Penis (tissue), 1 donor: Measurements from ENCODE around the genes ZNF428, ZNF225 and ZNF112.

DNA sequence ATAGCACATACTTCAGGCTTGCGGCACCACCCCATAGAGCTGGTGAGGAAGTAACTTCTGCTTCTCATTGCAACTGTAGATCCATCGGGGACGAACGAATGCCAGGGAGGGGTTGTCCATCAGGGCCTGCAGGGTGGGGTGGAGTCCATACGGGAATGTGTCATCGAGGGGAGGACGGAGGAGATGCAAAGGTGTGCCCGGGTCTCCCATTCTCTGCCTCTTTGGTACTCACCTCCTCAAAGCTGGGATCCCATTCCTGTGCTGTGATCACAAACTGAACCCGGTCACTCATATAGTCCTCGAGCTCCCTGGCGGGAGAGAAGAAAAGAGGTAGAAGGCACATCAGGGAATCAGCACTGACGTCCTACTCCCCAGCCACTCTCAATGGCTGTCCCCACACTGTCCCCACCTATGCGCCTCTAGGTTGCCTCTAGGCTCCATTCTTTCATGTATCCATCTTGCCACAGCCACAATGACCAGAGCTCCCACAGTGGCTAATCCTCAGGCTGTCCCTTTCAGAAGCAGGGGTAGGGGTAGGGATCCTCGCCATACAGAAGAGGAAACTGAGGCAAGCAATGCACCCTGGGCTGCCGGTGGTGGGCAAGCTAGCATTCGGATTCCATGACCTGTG is 10.5 kb downstream of the ZNF575 start:
- PRO-cap, result no peak

DNA sequence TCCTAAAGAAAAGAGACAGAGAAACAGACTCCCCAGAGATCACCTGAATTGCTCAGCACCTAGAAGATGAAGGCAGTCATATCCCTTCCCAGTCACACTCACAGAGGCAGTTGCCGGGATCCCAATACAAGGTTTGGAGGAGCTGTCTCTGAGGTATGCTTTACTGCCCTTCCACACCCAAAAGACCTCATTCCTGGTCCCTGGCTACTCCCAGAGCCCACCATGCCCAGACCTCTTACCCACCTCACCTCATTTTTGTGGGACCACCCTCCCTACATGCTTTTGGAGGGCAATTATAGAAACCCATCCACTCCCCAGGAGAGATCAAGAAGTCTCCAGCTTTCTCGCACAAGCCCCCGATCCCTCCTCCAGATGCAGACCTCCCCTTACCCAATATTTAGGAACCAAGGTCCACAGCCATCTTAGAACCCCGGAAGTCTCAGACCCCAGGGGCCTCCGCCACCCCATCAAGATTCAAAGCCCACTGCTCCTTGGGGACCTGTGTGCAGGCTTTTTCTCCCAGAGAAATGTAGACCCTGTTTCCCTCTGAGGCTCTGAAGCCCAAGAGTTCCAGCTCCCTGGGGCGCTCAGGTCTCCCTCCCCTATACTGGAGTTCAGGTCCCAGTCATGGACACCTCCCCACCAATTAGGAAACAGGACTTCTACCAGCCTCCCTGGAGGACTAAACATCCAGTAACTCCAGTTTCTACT is 5.0 kb downstream of the IRGQ start:
- PRO-cap, result no peak

- PRO-cap, result no peak
Measured at GRCh38 chr19:43592020-43592548, 3.9 kb downstream of the IRGQ start.

- PRO-cap, result bidirectional peak, plus-strand start at chr19:43619453, minus-strand start at chr19:43619267; bidirectional peak, plus-strand start at chr19:43619537, minus-strand start at chr19:43619492; bidirectional peak, plus-strand start at chr19:43619720, minus-strand start at chr19:43619585
Measured at GRCh38 chr19:43618644-43619766, at the start of gene ZNF428. Gene ZNF428, minus strand, starts transcription at chr19:43619629.

GRCh38 chr19:43620160-43620537 is 720 bp upstream of the ZNF428 start:
- PRO-cap, result no peak

DNA sequence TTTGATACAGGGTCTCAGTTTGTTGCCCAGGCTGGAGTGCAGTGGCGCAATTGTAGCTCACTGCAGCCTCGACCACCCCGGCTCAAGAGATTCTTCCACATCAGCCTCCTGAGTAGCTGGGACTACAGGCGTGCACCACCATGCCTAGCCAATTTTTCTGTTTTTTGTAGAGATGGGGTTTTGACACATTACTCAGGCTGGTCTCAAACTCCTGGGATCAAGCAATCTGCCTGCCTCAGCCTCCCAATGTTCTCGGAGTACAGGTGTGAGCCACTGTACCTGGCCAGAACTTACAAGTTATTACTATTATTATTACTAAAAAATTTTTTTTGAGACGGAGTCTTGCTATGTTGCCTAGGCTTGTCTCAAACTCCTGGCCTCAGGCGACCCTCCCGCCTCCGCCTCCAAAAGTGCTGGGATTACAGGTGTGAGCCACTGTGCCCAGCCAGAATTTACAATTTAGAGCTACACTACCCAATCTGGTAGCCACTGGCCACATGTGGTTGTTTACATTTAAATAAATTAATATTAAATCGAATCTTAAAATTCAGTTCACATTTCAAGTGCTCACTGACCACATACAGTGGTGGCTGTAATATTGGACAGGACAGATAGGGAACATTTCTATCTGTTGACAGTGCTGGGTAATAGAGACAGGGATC is 13.1 kb upstream of the CADM4 start:
- PRO-cap, result no peak

DNA sequence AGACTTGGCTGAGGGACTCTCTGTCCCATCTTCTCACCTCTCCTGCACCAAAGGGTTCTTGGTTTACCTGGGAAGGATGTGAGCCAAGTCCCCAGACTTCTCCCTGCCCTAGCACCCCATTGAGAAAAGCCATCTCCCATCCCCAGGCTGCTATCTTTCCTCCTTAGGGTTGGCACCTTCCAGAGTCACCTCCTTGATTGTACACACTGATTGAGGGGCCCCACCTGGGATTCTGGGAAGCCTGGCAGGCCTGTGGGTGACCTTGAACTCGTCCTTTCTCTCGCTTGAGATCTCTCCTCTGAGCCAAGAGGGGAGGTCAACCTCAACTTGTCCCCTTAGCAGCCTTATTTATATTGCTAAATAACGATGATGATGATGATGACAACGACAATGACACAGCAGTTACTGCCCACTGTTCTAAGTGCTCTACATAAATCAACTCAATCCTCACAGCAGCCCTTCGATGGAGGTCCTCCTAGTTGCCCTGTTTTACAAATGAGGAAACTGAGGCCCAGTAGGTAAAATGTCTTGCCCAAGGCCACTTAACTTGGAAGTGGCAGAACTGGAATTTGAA is 13.2 kb upstream of the PLAUR start:
- PRO-cap, result no peak

DNA sequence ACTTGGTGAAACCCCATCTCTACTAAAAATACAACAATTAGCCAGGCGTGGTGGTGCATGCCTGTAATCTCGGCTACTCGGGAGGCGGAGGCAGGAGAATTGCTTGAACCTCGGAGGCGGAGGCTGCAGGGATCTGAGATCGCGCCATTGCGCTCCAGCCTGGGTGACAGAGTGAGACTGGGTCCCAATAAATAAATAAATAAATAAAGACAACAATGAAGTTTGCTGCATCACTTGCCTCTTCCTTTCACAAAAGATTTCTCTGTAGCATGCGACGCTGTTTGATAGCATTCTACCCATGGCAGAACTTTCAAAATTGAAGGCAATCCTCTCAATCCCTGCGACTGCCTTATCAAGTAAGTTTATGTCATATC is 4.9 kb upstream of the IRGC start:
- PRO-cap, result no peak

DNA sequence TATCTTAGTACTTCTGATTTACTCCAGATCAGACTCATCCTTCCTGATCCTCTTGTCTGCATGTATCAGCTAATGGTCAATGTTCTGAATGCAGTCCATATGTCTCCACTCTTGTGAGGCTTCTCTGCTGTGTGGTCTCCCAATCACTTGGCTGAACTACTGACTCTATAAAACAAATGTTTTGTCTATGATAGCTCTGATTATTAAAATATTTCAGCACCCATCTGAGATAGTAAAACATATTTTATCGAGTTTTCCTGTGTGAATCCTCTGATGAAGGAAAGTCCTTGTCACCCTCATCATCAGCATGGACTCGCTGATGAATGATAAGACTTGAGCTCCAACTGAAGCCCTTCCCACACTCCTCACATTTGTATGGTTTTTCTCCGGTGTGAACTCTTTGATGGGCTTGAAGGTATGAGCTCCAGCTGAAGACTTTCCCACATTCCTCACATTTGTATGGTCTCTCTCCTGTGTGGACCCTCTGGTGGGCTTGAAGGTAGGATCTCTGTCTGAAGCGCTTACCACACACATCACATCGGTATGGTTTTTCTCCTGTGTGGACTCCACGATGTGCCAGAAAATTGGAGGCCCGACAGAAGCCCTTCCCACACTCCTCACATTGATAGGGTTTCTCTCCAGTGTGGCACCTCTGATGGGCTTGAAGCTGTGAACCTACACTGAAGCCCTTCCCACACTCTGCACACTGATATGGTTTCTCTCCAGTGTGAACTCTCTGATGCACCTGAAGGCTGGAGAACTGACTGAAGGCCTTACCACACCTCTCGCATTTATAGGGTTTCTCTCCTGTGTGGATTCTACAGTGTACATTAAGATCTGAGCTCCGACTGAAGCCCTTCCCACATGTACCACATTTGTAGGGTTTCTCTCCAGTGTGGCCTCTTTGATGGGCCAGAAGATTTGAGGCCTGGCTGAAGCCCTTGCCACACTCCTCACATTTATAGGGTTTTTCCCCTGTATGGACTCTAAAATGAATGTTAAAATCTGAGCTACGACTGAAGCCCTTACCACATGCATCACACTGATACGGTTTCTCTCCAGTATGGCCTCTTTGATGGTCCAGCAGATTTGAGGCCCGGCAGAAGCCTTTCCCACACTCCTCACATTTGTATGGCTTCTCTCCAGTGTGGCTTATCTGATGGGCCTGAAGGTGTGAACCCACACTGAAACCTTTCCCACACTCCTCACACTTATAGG is 21.5 kb downstream of the ZNF45 start:
- PRO-cap, result no peak

- PRO-cap, result unidirectional peak, plus-strand start at chr19:44113391; unidirectional peak, plus-strand start at chr19:44113470; unidirectional peak, plus-strand start at chr19:44113539
Measured at GRCh38 chr19:44112732-44113904, at the start of gene ZNF225. Gene ZNF225, plus strand, starts transcription at chr19:44113399.

DNA sequence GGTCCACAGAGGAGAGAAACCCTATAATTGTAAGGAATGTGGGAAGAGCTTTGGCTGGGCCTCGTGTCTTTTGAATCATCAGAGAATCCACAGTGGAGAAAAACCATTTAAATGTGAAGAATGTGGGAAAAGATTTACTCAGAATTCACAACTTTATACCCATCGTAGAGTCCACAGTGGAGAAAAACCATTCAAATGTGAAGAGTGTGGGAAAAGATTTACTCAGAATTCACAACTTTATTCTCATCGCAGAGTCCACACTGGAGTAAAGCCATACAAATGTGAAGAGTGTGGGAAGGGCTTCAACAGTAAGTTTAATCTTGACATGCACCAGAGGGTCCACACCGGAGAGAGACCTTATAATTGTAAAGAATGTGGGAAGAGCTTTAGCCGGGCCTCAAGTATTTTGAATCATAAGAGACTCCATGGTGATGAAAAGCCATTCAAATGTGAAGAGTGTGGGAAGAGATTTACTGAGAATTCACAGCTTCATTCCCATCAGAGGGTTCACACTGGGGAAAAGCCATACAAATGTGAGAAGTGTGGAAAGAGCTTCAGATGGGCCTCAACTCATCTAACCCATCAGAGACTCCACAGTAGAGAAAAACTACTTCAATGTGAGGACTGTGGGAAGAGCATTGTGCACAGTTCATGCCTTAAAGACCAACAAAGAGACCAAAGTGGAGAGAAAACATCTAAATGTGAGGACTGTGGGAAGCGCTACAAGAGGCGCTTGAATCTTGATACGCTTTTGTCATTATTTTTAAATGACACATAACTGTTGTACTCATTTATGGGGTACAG is 9.2 kb upstream of the ZNF234 start:
- PRO-cap, result no peak

GRCh38 chr19:44165493-44165903 is 598 bp downstream of the ZNF226 start:
- PRO-cap, result no peak

- PRO-cap, result no peak
Measured at GRCh38 chr19:44176005-44176706, 11.3 kb downstream of the ZNF226 start.

DNA sequence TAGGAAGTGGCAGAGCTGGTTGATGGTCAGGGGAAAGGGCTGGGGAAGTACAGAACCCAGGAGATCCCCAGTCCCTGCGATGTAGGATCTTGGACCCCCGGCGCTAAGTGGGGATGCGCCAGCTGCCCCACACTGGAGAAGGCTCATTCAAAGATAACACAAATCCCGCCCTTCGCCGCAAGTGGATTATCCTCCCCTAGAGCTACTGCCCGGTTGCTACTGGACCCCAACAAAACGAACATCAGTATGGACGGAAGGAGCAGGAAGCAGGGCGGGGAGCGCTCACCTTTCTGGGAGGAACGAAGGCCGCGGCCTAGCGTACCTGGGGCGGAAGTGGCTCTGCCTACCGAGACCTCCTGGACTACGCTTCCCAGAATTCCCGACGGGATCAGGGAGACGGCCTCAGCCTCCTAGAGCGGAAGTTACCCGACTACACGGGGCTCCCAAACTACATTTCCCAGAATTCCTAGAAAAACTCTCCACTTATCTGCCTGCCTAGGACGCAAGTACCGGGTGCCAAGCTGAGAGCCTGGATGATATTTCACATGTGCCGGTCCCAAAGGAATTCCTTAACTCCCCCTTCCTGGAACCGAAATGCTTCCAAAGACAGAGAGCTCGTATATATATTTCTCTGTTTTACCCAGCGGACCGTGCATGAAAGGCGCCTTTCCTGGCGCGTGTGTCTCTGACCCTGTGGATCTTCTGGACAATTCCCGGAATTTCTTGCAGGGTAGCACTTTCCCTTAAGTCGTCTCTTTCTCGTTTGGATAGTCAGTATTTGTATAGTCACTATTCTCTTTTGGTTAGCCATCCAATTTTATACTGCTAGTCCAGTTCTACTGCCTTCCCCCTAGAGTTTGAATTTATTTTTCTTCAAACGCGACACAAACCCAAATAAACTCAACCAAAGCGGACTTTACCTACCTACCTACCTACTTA is at the start of gene ZNF112:
ZNF112 (minus strand) TSS at position 341 of the 939 bp plus-strand sequence.
- PRO-cap, result unidirectional peak, minus-strand start at position 341 of the sequence

- PRO-cap, result no peak
Measured at GRCh38 chr19:44588330-44589103, 24.8 kb upstream of the IGSF23 start.

- PRO-cap, result no peak
Measured at GRCh38 chr19:44661852-44662567, 9.3 kb upstream of the CEACAM19 start.

DNA sequence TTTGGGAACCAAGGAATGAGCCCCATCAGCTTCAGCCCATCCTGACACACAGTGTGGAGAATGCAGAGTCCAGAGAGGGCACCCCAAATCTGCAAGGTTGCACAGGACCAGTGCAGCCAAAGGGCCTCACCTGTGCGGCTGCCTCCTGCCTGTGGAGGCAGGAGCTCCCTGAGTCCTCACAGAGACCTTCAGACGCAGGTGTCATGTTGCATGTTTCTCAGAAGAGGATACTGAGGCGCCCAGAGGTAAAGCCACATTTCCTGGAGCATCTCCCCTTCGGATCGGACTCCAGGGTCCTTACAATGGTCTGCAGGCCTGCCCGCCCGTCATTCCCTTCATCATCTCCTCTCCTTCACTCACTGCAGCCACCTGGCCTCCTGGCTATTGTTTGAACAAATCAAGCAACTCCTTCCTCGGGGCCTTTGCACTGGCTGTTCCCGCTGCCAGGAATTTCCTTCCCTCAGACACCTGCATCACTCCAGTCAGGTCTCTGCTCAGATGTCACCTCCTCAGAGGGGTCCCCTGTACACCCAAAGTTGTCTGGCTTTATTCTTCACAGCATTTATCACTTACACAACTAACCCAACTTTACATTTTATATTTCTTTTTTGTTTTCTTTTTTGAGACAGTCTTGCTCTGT is 20.3 kb downstream of the CEACAM16 start:
- PRO-cap, result no peak

GRCh38 chr19:44740222-44740833 is 8.2 kb upstream of the BCL3 start:
- PRO-cap, result no peak

GRCh38 chr19:44753106-44753803 is 4.7 kb downstream of the BCL3 start:
- PRO-cap, result bidirectional peak, plus-strand start at chr19:44753888, minus-strand start at chr19:44753637

DNA sequence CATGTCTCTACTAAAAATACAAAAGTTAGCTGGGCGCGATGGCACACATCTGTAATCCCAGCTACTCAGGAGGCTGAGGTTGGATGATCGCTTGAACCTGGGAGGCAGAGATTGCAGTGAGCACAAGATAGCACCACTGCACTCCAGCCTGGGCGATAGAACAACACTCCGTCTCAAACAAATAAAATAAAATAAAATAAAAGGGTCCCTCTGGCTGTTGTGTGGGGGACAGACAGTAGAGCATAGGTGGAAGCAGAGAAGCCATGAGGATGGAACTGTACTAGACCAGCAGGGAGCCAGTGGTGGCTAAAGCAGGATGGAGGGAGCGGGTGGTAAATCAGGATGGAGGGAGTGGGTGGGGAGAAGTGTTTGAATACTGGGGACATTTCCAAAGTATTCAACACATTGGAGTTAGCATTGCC is 7.2 kb downstream of the BCL3 start:
- PRO-cap, result no peak